Monocyte (primary cell): ENCODE data around the genes BMI1, SPAG6, ARMC3 and MSRB2.

- PRO-cap, 2 experiments: no peak in any of the 2 experiments
These were observed 283.9 kb downstream of the PLXDC2 start for GRCh38 chr10:20099896-20100835.

DNA sequence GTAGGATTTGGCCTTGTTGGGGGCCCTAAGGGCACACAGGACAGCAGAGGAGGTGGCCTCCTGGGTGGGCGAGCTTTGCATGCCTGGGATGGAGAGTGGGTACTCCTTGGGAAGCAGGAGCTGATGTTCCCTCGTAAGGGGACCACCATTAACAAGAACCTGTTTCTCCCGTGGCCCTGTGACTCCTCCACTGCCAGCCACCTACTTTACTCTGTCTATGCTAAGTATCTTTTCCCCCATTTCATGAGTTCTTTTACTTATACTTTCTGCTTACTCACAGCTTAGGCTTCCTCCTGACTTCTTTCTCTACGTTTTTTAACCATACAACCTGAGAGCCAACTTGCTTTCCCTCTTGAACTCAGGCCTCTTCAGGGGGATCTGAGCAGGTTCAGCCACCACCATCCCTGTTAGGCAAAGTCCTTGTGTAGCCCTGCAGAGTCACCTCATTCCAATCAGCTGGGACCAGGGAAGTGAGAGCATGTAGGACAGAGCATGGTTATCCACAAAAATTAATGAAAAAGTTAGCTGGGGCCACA is 118.9 kb downstream of the NEBL start:
- PRO-cap, 2 experiments: no peak in any of the 2 experiments

- PRO-cap, 2 experiments: no peak in any of the 2 experiments
These were observed 238.0 kb upstream of the NEBL start for GRCh38 chr10:21134922-21135601.

GRCh38 chr10:21159194-21159702 is 262.1 kb upstream of the NEBL start:
- PRO-cap, 2 experiments: no peak in any of the 2 experiments

DNA sequence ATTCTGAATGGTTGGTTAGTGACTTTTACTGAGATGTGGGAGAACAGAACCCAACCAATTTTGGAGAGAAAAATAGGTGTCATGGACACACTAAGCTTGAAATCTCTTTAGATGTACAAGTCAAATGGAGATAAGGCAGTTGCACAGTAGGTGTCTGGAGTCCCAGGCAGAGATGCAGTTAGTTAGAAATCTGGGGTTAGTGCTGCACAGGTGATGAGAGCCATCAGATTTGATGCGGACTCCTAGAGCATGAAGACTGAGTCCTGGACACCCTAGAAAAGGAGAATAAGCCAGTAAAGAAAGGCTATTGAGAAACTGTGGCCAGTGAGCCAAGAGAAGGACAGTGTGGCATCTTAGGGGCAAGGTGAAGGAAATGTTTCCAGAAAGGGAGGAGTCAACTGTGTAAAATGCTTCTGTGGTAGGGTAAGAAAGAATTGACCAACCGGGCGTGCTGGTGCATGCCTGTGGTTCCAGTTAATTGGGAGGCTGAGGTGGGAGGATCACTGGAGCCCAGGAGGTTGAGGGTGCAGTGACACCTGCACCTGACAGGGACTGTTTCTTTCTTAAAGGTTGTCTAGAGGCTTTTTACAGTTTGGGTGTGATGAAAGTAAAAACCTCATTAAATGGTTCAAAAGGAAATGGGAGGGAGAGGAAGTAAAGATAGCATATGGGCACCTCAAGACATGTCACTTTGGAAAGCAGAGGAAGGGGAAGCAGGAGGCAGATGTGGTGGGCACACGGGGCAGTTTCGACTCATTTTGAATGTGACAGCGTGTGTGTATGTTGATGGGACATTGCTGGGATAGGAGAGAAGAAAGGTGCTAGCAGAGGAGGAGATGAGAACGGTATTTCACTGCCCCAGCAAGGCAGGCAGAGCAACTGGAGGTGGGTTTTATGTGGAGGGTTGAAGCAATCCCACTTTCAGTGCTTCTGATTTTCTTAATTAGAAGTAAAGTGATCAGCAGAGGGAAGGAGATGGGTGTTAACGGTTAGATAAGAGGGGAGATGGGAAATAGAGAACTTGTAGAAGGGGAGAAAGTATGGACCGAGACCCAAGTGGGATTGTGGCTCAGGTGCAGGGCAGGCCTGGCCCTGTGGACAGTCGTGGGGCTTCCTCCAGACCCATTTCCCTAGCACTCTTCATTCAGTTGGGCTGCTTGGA is 203.0 kb downstream of the MLLT10 start:
- PRO-cap, 2 experiments: no peak in any of the 2 experiments

DNA sequence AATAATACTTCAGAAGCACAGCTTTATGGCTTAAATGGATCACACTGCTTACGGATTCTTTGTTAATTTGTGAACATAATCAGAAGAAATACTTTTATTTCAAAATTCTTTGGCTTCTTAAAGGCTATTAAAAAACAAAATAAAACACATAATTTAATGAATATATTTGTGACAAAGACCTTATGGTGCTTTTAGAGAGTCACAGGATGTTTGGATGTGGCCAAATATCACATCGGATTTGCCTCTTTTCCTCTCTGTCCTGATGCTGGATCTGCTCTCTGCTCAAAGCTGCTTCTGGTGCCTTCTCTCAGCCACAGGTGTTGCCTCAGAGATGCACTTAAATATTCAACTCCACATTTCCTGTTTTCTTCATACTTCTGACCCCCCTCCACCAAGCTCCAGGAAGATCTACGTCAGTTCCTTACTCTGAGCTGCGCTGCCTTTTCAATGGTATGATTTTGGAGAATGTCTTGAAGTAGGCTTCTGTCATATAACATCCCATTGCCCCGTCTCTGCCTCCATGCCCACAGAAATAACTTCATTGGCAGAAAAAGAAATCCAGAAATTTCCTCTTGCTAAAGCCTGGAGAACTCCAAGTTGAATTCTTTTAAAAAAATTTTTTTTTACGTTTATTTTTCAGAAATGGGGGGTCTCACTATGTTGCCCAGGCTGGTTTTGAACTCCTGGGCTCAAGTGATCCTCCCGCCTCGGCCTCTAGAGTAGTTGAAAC is 230.7 kb downstream of the MLLT10 start:
- PRO-cap, 2 experiments: no peak in any of the 2 experiments

- PRO-cap, 2 experiments: no peak in any of the 2 experiments
These were observed 83.7 kb downstream of the DNAJC1 start for GRCh38 chr10:21919678-21920379.

GRCh38 chr10:22002656-22003610 is 597 bp downstream of the DNAJC1 start:
- PRO-cap, 2 experiments: peak in 2 of 2 experiments; most common plus-strand start chr10:22003480 (in 2); most common minus-strand start chr10:22002895 (in 1)

DNA sequence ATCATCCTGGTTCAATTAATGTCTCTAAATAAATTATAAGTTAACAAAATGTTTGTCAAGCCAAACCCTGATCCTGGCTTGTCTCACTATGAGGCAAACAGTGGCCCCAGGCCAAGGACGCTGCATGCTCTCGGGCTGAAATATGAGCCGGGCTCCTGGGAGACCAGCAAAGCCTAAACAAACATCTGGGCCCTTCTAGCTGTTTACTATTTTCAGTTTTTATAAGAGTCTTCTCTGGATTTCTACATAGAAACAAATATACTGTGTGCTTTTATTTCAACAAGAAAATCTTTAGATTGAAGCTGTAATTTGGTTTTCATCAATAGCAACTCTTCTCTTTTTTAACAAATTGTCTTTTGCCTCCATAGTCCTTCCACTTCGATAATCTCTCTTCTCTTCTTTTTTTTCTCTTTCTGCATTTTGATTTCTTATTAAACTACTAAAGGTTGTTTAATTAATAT is 83.2 kb upstream of the DNAJC1 start:
- PRO-cap, 2 experiments: no peak in any of the 2 experiments

DNA sequence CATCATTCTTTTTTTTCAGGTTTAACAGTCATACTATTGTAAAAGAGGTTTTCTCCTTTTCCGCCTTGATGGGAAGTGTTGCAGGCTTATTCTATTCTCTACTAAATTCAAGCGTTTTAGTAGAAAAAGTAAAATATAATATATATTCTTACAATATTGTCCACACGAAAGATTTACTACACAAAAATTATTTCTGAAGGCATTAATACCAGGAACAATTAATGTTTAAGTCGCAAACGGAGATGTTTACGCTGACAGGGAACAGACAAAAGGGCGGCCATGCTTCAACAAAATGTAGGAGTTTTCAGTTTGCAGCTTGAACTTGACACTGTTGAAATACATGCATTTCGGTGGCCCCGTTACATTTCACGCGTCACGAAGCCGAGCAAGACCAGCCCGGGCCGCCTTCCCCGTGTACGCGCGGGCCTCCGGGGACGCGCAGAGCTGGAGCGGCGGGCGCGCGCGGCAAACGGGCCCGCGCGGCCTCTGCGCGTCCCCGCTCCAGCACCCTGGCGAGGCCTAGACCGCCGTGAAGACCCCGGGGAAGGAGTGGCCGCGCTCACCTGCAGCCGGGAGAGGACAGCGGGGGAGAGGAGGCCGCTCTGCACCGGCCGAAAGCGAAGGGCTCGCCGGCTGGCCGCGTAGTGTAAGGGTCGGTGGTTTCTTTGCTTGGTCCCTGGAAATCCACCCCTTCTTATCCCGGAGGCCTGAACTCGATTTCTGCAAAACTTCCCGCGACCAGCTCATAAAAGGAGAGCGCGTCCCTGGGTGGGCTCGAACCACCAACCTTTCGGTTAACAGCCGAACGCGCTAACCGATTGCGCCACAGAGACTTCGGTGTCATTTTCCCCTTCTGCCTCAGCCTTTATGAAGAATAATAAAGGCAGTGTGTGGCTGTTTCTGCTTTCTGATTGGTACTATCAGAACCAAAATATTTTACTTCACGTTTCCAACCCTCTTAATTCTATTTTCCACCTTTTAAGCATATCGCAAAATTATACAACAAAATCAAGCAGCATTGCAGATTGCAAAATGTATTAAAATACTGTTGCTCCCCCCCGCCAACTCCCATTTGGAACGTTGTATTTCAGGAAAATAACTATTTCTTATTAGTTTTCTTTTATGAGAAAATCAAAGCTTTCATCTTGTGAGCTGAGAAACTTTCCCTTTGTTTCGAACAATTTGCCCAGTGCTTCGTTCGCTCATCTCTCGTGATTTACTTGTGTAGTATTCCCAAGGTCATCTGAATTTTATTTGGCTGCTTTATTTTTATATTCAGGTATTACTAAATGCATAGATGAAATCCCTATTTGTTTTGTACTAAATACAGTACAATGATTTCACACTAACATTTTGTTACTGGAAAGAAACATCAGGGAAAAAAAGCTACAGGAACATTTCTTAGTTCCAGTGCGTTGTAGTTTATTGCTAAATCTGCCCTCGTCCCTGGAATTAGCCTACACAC is 11.5 kb upstream of the EBLN1 start:
- PRO-cap, 2 experiments: peak in 2 of 2 experiments; most common plus-strand start position 823 of the sequence (in 1); most common minus-strand start position 839 of the sequence (in 2)

- PRO-cap, 2 experiments: no peak in any of the 2 experiments
These were observed 693 bp downstream of the COMMD3 start for GRCh38 chr10:22316843-22317319.

GRCh38 chr10:22320401-22320498 is 649 bp upstream of the BMI1 start:
- PRO-cap, 2 experiments: no peak in any of the 2 experiments

DNA sequence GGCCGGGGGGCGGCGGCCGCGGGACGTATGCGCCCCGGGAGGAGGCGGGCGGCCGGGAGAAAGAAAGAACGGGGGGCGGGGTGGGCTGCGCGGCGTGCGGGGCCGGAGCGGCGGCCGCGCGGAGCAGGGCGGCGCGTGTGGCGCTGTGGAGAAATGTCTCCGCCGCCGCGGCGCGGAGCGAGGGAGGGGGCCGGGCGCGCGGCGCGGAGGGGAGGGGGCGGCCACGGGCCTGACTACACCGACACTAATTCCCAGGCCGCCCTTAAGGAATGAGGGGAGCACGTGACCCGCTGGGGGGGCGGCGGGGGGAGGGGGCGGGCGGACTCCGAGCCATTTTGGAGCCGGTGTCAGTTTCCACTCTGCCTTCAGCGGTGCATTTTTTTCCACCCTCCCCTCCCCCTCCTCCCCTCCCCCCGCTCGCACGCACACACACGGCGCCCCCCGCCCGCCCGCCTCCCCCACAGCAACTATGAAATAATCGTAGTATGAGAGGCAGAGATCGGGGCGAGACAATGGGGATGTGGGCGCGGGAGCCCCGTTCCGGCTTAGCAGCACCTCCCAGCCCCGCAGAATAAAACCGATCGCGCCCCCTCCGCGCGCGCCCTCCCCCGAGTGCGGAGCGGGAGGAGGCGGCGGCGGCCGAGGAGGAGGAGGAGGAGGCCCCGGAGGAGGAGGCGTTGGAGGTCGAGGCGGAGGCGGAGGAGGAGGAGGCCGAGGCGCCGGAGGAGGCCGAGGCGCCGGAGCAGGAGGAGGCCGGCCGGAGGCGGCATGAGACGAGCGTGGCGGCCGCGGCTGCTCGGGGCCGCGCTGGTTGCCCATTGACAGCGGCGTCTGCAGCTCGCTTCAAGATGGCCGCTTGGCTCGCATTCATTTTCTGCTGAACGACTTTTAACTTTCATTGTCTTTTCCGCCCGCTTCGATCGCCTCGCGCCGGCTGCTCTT is at the start of gene BMI1:
BMI1 (plus strand) TSS at position 350 of the 942 bp plus-strand sequence.
- PRO-cap, 2 experiments: peak in 2 of 2 experiments; most common plus-strand start position 898 of the sequence (in 2); most common minus-strand start position 139 of the sequence (in 1)

GRCh38 chr10:22345065-22345840 is at the start of gene SPAG6:
Gene SPAG6, plus strand, starts transcription at chr10:22345496.
- PRO-cap, 2 experiments: peak in 2 of 2 experiments; most common plus-strand start chr10:22345577 (in 2); most common minus-strand start chr10:22345354 (in 1)

GRCh38 chr10:22620375-22620937 is 93.9 kb downstream of the PIP4K2A start:
- PRO-cap, 2 experiments: no peak in any of the 2 experiments

DNA sequence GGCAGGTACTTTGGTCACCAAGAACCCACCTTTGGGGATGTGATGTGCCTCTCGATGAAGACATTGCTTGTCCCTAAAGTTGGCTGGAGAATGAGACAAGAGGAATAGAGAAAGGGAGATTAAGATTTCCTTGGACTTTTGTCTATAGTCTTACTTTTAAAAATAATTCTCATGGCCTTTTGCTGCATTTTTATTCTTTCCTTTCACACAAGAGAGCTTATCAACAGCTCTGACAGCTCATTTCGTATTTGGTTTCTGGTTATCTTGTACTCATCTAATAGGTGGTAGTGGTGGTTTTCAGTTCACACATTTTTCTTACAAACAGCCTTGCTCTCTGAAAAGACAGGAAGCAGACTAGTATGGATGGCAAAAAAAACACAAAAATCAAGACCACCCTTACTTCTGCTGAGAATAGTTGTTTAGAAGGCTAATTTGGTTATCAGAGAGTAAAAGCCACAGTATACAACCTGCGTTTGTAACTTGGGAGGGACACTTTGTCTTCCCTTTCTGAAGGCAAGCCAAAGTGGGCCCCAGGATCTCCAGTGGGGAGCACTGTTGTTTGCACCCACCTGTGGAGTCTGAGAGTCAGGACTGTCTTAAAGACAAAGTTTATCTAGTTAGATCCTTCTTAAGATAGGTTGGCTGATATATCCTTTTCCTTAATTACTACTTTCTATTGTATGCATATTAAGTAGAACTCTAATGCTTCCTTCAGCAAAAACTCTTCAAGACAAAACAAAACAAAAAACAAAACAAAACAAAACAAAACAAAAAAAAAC is 68.0 kb downstream of the PIP4K2A start:
- PRO-cap, 2 experiments: no peak in any of the 2 experiments

DNA sequence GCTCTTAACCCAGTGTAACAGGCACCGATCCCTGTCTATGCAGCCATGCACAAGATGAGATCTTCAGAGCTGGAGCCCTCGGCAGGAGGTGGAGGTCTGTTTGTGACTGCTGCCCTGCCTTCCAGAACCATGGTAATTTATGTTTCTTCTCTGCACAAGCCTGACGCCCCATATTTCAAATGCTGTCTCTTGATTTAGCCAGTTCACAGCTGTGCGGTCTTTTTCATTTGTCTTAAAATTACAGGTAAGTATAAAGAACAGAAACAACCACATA is 59.2 kb downstream of the PIP4K2A start:
- PRO-cap, 2 experiments: no peak in any of the 2 experiments

- PRO-cap, 2 experiments: peak in 2 of 2 experiments; most common plus-strand start chr10:22713440 (in 2); most common minus-strand start chr10:22713278 (in 1)
These were observed 1.3 kb downstream of the PIP4K2A start for GRCh38 chr10:22712753-22713739.

DNA sequence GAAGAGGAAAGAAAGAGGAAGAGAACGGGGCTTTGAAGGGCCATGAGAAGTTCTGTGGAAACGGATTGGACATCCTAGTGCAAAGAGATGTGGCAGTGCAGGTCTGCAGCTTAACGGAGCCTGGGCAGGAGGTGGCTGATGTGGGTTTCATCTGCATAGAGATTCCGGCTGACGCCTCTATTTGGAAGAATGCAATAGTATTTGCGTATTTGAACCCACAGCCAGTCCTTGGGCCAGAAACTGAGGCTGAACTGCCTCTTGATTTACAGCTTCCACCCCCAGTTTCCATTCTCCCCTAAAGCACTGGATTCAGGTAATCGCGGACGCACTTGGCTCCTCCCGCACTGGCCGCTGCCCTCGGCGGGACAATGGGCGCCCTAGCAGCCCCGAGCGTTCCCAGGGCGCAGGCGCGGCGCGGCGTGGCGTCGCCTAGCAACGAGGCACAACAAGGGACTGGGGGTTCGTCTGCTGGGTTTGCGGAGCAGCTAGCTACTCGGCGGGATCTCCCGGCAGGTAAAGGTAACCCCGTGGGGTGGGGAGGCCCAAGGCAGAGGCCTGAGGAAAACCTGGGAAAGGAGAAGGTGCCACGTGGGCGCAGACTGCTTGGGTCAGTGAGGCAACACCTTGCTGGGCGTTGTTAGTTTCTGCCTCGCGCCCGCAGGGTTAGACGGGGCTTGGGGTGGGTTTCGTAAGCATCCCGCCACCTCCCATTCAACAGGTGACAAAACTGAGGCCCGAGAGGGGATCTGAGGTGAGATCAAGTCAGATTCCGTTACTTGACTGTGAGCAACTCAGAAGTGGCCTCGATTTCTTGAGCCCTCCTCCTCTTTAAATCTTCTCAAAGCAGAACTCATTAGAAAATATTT is at the start of gene ARMC3:
ARMC3 (plus strand) TSS at position 460 of the 866 bp plus-strand sequence.
- PRO-cap, 2 experiments: no peak in any of the 2 experiments

GRCh38 chr10:23095234-23095975 is at the start of gene MSRB2:
Gene MSRB2, plus strand, starts transcription at chr10:23095579.
- PRO-cap, 2 experiments: peak in 2 of 2 experiments; most common plus-strand start chr10:23095579 (in 2)